GM23248 (cell line): Measurements from ENCODE around the genes MARVELD1 and HPS1.

- RAMPAGE, long total RNA: no peak
These were observed 570 bp upstream of the MARVELD1 start for GRCh38 chr10:97713098-97713221.

DNA sequence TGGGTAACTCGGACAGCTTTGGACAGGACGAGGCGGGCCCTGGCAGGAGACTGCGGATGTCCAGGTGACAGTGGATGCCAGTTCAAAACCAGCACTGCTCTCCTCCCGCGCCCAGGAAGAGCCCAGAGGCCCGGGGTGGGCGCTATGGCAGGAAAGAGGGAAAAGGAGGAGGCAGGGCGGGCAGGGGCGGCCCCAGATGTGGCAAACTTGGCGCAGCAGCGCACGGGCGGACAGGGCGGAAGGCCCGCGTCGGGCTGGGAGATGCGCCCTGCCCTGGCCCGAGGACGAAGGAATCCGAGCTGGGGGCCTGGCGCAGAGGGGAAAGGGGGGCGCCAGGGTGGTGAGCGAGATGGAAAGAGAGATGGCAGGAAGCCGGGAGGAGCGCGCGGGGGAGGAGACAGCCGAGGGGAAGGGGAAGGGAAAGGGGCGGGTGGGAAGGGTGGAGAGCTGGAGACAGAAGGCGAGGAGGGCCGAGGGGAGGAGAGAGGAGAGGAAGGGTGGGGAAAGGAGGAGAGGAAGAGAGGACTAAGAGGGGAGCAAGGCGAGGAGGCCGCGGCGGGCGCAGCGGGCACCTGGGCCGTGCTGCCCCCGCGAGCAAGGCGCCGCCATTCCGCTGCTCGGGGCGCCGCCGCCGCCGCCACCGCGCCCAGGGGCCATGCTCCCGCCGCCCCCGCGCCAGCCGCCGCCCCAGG, at the start of gene MARVELD1:
MARVELD1 (plus strand) TSS at position 509 of the 692 bp plus-strand sequence.
- RAMPAGE, long total RNA: no peak

DNA sequence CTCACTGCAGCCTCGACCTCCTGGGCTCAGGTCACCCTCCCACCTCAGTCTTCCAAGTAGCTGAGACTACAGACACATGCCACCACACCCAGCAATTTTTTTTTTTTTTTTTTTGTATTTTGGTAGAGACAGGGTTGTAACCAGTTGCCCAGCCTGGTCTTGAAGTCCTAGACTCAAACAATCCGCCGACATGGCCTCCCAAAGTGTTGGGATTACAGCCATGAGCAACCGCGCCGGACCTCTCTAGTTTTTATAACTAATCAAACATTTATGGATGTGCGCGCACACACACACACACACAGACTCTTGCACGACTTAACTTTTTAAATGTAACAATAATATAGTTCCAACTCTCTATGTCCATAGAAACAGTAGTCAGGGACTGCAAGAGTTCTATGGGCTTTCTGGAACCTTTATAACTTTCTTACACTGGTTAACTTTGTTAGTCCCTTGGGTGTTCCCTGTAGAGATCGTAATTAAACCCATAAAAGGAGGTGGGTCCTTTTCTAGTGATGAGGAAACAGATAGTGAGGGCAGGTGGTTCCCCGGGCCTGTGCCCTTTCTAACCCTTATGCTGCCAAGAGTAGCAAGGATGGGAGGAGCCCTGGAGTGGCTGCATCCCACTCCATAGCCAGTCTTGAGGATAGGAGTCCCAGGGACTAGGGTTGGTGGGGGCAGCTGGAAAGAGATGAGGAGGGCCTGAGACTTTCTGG, 8.4 kb downstream of the MARVELD1 start:
- RAMPAGE, long total RNA: no peak

DNA sequence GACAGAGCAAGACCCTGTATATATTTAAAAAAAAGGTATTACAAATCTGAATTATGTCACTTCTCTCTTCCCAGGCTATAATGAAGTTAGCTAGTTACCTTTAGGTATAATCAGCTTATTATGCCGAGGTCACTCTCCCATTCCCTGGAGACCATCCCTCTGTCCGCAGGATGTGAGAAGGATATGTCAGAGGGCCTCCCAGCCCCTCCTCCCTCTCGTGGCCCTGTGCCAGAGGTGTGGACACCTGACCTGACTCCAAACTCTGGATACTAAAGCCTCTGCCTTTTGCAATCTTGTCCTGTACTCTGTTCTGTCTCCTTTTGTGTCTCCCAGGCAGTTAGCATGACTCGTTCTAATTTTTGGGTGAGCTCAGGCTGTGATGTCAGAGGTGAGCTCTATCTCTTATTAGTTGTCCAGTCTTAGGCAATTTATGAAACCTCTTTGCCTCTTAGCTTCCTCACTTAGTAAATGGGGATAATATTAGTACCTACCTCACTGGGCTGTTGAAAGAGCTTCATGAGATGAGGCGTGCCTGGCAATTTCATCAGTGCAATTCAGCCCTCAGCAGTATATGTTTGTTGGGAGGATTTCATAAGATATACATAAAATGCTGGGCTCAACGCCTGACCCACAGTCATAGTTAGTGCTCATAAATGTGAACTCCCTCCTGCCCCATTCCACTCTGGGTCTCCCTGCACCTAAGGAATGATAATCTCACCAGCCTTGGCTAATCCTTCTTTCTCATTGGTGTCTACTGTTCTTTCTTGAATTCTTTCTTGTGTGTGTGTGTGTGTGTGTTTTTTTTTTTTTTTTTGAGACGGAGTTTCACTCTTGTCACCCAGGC, 10.9 kb downstream of the MARVELD1 start:
- RAMPAGE, long total RNA: no peak

- RAMPAGE, long total RNA: no peak
These were observed 7.2 kb downstream of the SFRP5 start for GRCh38 chr10:97764382-97765214.

GRCh38 chr10:97822048-97822793, 27.4 kb upstream of the GOLGA7B start:
- RAMPAGE, long total RNA: no peak

- RAMPAGE, long total RNA: no peak
These were observed 46.1 kb downstream of the GOLGA7B start for GRCh38 chr10:97895772-97896130.

DNA sequence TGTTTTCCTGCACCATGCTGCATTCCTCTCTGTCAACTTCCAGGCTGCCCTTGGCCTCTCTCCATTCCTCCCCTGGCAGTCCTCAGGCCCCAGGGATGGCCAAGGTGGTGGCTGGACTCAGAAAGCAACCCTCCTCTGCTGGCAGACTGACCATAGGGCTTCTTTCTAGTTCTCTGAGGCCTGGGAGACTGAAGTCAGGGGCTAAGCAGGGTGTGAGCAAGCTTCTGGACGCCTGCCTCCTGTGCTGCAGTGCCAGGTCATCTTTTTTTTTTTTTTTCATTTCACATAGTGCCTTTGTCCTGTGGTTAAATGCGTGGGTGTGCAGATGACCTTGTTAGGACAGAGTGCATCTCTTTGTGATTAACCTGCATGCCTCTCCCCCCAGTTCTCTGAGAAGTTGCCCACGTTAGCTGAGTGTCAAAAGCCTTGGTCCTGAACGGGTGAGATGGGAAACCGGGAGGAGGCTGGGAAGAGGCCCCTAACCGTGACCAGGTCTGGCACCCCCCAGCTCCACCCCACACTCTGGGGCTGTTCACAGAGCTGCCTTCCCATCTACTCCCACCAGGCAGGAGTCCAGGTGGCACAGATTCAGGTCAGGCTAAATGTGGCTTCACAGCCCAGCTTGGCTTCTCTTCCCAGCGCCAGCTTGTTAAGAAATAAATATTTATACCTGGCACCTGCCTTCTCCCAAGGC, 72.1 kb downstream of the GOLGA7B start:
- RAMPAGE, long total RNA: no peak

DNA sequence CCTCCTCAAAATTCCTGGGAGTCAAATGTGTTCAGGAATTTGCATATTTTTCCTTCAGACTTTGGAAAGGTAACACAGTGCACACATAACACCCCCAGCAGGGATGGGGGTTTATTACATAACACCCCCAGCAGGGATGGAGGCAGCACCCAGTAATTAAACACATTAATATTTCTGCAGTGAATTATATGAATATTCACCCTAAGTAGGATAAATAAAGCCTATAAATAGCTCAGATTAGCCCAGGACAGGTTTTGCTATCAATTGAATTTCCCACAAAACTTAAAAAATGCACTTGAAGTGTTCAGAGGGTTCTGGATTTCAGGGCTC, 76.8 kb downstream of the GOLGA7B start:
- RAMPAGE, long total RNA: no peak

DNA sequence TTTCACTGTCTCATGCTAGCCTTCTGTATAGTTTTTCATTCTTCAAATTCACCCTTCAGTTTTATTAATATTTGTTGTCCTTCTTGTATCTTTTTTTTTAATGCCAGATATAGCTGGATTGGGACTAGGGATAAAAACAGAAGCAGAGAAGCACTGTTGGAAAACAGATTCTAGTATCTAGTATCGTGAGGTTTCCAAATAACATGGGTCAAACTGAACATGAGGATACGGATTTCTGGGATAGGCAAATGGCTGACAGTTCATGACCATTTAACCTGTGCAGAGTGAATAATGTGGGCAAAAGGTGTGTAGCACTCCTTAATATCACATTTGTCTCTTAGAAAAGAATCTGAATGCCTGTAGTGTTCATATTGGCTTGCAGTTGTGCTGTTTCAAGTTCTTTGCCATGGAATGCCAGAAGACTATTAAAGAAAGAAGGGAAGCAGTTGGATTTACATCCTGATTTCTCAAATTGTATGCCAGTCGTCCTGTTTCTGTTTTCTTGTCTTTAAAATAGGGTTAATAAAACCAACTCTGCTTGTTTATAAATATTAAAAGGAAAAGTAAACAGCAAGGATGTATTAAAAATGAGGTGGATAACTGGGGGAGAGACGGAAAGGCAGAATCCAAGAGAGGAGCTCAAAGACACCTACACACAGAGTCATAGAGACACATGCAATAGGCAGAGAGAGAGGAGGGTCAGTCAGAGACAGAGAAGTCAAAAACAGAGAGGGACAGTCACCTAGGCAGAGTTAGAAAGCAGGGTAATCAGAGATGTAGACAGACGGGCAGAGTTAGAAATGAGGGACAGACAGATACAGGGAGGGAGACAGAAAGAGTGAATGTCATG, 5.5 kb downstream of the R3HCC1L start:
- RAMPAGE, long total RNA: no peak

- RAMPAGE, long total RNA: no peak
These were observed 44.3 kb downstream of the LOXL4 start for GRCh38 chr10:98223732-98224088.

DNA sequence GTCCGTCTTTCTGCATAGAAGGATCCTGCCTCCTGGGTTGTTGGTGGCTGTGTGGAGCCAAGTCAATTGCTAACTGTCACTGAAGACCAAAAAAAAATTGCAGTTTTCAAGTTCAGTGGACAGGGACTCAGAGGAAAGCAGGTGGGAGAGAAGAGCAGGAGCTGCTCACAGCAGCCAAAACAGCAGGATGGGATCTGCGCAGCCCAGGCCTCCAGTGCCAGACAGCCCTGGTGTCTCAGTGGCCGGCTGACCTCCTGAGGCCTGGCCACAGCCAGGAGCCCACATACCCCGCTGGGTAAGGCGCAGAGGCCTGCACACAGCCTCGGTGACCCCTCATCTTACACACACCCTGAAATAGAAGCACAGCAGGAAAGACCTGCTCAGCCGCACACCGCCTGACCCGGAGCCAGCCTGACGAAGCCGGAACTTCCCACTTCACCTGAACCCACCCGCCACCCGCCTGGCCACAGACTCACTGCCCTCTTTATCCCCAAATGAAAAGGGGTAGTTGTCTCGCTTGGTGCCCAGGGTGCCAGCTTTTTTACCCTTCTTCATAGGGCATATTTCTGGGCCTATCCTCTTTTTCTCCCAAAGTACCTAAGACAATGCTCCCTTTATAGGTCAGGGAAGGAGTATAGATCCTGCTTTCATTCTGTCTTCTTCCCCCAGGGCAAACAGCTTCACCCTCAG, 49.3 kb downstream of the PYROXD2 start:
- RAMPAGE, long total RNA: no peak

- RAMPAGE, long total RNA: no peak
These were observed at the start of gene HPS1 for GRCh38 chr10:98446409-98447490. HPS1 (minus strand) TSS chr10:98446935.

GRCh38 chr10:98457753-98458235, 11.1 kb upstream of the HPS1 start:
- RAMPAGE, long total RNA: no peak

DNA sequence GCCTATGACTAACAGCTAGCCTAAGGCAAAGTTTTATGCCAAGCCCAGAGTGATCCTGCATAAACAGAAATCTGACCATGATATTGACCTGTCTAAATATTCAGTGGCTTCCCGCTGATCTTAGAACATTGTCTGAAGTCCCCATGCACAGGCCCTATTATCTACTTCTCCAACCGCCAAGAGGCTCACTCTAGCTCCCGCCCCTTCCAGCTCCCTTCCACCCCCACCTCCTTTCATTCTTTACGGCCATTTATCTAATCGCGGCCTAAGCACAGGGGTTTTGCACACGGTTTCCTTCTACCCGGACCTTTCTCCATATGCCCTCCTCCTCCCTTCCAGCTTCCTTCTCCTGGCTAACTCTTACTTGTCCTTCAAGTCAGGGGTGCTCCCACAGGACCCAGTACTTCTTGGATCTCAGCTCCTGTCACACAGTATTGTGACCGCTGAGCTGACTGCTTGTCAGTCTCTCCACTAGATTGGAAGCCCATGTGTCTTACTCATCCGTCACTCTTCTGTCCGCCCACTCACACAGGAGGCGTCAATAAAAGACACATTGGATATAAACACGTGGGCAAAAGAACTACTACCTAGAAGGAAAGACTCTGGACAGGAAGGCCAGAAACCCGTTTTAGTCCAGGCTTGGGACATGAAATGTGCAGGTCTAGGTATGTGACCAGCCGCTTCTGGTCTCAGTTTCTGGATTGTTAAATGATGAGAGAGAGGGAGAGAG, 20.2 kb upstream of the HPS1 start:
- RAMPAGE, long total RNA: no peak

- RAMPAGE, long total RNA: no peak
These were observed 36.5 kb upstream of the GOT1 start for GRCh38 chr10:99466740-99467508.

DNA sequence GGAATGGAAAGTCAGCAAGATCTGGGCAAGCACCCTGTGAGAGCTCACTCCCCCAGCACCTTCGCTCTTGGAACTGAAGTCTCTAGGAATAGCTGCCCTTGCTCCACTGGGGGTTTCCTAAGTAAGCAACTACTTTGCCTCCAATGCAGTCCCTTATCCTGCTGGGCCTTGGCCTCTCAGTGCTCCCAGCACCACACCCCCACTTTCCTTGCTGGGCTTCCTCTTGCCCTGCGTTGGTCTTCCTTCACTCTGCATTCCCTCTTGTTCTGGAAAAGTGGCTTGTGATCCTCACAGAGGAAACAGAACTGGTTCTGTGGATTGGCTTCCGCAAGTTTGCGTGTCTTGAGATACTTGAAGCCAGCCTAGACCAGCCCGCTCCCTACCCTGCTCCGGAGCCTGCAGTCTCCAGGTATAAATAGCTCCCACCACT, 6.4 kb downstream of the NKX2-3 start:
- RAMPAGE, long total RNA: no peak

DNA sequence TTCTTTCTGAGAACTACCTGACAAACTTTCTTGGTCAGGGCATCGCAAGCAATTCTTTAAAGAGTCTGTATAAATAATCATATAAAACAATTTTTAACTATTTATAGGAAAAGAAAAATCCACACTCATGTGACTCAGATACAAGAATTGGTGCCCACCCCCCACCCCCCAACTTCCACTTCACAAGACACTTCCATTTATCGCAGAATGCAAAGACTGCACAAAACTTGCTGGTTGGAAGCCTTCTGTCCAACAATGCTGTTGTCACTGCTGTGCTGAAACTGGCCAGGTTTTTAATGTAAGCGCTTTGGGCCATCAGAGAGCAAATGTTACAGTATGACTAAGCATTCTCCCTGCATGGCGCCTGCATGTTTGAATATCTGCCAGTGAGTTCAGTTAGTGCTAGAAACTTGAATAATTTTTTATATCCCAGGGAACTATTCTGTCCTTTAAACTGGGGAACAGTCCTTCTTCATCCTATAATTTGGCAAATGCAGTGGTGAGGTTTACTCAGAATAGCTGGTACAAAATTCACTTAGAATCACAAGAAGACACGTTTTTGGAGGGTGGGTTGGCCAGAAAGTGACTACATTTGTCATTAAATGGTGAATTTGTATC, 1.5 kb downstream of the ABCC2 start:
- RAMPAGE, long total RNA: no peak

- RAMPAGE, long total RNA: no peak
These were observed 2.6 kb downstream of the ABCC2 start for GRCh38 chr10:99785040-99785431.

- RAMPAGE, long total RNA: no peak
These were observed 63.3 kb downstream of the ABCC2 start for GRCh38 chr10:99845773-99846062.